Peritoneum (tissue), 1 donor: Measurements from ENCODE around the genes SMIM41, KRT6C, KRT6A and KRT74.

DNA sequence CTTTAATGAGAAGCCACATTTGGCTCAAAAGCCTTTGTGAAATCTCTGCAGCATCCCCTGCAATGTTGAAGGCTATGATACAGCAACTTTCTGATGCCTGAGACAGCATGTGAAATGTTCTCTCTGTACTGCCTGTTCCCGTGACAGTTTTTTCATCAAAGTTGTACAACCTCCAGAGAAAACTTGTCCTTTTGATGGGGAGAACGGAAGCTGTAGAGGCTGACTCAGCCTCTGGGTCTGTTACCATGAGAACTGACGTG is 16.9 kb downstream of the SLC4A8 start:
- PRO-cap = no peak

DNA sequence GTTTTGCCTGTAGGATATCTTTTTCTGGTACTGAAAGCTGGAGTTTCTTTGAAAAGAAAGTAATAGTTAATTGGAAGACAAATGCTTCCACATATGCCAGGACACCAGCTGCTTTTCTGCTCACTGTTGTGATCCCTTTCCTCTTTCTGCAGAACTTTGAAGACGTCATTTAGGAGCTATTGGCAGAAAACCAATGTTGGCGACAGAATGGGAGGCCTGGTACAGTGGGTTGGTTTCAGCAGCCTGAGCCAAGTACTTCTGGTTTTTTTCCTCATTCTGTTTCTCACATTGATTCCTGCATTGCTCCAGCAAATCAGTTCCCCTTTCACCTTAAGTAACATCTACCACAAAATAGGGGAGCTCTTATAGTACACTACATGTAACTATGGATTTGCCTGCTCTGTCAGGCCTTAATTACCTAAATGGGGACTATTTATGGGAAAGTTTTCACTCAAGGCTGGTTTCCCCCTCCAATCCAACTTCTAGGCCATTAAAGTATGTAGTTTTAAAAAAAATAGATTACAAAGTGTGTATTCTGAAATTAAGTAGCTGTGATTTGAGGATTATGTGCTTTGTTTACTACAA is 63.0 kb downstream of the TMDD1 start:
- PRO-cap = no peak

GRCh38 chr12:51821365-51821535 is 6.5 kb upstream of the TMDD1 start:
- PRO-cap = no peak

- PRO-cap = no peak
Observed at GRCh38 chr12:51846701-51847772, 1.5 kb downstream of the FIGNL2 start.

- PRO-cap = no peak
Observed at GRCh38 chr12:51970872-51971606, 19.5 kb downstream of the ACVR1B start.

DNA sequence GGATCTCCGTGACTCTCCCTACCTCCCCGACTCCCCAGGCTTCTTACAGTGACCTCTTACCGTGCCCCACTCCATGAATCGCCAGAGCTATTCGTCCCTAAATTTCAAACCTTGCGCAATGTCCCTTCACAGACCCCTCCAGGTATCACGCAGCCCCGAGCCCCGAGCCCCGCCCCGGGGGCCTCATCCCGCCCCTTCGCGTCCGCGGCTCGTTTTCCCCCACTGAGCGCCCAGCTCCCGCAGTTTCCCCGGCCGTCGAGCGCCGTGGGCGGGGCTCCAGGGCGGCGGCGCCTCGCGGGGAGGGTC is 257 bp upstream of the TAMALIN start:
- PRO-cap = no peak

- PRO-cap = no peak
Observed at GRCh38 chr12:52026197-52026723, 19.5 kb downstream of the TAMALIN start.

GRCh38 chr12:52042581-52043055 is 8.6 kb upstream of the NR4A1 start:
- PRO-cap = no peak

DNA sequence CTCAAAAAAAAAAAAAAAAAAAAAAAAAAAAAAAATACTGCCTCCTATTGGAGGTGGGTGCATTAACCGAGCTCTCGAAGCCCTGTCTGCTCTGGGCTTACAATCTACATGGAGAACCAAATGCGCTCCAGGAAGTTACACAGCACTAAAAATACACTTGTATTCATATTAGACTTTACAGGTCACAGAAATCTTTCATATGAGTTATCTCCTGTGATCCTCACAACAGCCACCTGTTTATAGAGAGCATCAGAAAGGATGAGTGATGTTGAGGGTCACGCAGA is 848 bp upstream of the ATG101 start:
- PRO-cap = no peak

- PRO-cap = no peak
Observed at GRCh38 chr12:52079401-52080371, at the start of gene SMIM41. Gene SMIM41 (plus strand): TSS chr12:52079704.

GRCh38 chr12:52155442-52156142 is 36.2 kb downstream of the KRT80 start:
- PRO-cap = no peak

DNA sequence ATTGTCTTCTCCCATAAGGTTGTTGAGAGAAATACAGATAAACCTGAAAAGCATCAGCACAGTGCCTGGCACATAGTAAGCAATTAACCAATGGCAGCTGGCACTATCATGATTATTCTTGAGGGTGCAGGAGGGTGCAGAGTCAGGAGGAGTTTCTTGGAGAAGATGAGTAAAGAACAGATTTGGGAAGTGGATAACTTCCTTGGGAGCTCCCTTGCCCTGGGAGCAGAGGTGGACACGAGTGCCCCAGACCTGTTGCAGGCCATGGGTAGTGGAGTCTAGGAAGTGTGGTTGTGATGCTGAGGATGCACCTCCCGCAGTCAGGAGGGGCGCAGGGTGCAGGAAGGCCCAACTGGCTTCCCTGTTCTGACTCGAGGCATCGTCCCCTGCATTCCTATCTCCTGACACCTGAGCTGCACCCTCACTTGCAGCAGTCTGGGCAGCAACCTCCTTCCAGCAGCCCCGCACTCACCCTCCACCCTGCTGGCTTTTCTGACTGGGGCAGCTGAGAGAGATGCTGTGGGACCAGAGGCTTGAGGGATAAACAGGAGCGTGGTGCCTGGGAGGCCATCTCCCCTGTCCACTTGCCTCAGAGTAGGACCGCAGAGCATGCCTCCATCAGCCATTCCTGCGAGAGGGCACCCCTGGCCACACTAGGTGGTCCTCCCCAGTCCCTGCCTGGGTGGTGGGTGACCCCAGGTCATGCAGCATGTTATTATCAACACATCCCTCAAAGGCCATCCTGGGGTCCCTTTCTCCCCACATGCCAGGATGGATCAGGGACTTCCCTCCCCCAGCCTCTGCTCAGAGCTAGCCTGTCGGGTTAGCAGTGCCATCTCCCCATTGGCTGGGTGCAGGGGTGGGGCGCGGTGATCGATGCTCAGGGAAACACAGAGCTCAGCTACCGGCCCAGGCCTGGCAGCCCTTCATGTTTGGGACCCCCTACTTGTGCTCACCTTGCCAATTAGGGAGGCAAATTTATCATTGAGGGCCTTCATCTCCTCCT is 864 bp downstream of the KRT80 start:
- PRO-cap = no peak

- PRO-cap = no peak
Observed at GRCh38 chr12:52233321-52234186, 511 bp downstream of the KRT7 start.

DNA sequence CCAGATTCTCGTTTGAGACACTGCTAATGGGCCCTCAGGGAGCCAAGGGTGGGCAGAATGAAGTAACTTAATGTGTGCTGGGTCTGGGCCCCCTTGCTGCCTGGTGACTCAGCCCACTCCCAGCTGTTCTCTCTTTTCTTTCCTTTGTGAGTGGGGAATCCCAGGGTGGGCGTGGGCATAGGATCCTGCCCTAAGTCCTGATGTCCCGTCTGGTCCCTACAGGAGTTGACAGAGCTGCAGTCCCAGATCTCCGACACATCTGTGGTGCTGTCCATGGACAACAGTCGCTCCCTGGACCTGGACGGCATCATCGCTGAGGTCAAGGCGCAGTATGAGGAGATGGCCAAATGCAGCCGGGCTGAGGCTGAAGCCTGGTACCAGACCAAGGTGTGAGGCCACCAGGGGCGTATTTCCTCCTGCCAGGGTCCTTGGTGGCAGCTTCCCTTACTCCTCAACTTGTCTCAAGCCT is 8.2 kb downstream of the KRT7 start:
- PRO-cap = no peak

DNA sequence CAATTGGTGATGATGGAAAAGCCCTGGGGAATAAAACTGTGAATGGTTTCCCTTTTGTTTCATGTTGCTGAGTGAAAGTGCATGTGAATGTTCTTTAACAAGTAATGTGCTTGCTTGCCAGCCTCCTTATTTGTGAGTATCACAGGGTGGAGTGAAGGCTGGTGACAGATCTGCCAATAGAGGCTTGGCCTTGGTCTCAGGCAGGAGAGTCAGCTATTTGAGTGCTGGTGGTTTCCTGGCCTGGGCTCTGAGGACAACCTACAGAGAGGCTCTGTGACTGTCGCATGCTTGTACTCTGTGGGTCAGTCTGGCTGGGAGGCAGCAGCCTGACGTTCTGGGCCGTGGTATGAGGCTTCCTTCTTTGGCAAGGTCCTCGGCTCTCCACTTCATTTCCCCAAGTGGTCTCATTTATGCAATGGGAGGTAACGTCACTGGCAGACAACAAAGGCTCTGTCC is 20.6 kb downstream of the KRT85 start:
- PRO-cap = no peak

DNA sequence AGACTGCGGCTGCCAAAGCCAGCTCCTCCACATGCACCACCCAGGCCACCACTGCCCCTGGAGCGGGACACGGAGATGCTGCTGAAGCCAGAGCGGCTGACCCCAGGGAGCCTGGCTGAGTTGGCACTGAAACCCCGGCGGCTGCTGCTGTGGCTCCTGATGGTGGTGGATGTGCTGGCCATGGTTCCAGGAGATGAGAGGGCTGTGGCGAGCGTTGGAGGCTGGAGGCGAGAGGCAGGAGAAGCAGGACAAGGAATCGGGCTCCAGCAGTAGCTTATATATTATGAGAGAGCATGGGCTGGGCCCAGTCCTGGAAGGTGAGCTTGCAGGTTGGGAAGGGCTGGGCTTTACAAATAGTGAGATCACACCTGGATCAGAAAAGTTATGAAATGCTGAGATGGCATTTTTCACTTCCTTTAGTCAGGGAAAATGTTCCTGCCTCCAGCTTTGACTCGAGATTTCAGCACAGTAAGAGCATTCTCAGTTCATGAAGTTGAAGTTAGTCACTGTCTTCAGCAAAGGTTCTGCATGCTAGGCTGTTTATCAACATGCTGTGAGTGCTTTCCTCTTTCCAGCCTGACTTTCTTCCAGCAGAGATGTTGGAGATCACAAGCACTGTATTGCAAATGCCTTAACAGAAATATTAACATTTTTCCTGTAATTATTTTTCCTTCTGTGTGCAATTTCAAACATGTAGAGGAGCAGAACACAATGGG is at the start of gene KRT6C:
TSS of gene KRT6C (minus strand) at position 250 of the 716 bp plus-strand sequence.
- PRO-cap = no peak

GRCh38 chr12:52492579-52493781 is at the start of gene KRT6A:
Gene KRT6A (minus strand): TSS chr12:52493257.
- PRO-cap = no peak

DNA sequence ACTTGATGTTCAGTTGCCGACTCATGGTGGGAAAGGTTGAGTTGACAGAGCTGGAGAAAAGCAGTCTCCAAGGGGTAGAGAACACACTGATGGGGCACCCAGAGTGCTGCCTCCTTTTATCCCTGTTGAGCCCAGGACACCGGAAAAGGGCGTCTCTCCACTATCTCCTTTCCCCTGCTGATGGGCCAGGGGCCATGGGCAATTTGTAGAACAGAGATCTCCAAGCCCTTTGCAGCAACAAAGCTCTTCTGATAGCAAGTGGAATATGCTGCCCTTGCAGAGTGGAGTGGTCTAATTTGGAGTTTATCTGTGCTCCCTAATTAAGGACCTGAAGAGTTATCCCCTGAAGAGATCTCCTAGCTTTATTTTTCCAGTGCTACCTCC is at the start of gene KRT74:
TSS of gene KRT74 (minus strand) at position 91 of the 384 bp plus-strand sequence.
- PRO-cap = no peak

DNA sequence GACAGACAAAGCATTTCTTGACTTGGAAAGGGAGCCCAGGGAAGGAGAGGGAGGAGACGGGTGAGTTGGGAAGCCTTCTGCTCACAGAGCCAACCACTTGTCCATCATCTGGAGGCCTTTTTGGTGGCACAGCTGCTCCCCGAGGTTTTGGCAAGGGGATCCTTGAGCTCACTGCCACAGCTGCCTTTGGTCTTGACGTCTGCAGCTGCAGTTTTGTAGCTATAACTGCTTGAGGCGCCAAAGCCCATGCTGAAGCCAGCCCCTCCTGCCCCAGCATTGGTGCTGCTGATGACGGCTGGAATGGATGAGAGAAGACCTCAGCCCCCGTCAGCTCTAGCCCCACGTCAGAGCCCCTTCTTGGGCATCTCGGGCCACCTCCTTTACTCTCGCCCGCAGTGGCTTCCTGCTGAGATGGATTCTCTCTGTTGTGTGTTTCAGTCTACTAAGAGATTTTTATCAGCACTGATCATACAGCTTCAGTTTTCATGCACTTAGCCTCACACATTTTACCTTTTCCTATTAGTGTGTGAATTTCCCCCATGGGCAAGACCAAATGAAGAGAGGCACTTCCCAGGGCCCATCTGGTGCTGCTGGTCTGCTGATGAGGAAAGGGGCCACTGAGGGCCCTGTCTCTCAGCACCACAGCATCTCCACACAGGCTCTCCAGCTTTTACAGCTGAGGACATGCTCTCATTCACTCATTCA is 12.4 kb upstream of the KRT74 start:
- PRO-cap = no peak

GRCh38 chr12:52612566-52613081 is 5.7 kb downstream of the KRT73 start:
- PRO-cap = no peak